ENCODE measurements around a stretch of chr19.

DNA sequence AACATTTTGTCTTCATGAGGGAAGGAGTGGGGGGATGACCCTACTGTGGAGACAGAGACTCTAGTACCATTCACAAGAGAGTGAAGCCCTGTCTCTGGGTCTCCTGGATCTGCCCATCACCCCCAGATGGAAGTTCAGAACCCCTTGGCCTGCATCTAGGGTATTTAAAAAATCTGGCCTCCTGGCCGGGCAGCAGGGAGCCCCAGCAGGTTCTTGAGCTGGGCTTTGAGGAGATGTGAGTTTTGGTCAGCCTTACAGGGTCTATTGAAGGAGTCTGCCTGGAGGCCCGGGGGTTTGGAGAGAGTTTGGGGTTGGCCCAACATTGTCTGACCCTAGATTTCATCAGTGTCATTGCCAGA lies 3.2 kb downstream of the NACC1 start:
- PRO-cap: no peak
- RAMPAGE, long total RNA: no peak

GRCh38 chr19:13150996-13151876 lies 1.0 kb downstream of the IER2 start:
- PRO-cap: bidirectional peak, plus-strand start at chr19:13151908, minus-strand start at chr19:13151701
- RAMPAGE, long total RNA: no peak

GRCh38 chr19:13696435-13696932 lies 51.2 kb upstream of the YJU2B start:
- PRO-cap: no peak
- RAMPAGE, long total RNA: no peak

- PRO-cap: no peak
- RAMPAGE, long total RNA: no peak
Measured at GRCh38 chr19:13778757-13779573, 4.7 kb downstream of the C19orf53 start.

- PRO-cap: no peak
- RAMPAGE, long total RNA: no peak
Measured at GRCh38 chr19:13813154-13813632, 17.9 kb downstream of the ZSWIM4 start.

DNA sequence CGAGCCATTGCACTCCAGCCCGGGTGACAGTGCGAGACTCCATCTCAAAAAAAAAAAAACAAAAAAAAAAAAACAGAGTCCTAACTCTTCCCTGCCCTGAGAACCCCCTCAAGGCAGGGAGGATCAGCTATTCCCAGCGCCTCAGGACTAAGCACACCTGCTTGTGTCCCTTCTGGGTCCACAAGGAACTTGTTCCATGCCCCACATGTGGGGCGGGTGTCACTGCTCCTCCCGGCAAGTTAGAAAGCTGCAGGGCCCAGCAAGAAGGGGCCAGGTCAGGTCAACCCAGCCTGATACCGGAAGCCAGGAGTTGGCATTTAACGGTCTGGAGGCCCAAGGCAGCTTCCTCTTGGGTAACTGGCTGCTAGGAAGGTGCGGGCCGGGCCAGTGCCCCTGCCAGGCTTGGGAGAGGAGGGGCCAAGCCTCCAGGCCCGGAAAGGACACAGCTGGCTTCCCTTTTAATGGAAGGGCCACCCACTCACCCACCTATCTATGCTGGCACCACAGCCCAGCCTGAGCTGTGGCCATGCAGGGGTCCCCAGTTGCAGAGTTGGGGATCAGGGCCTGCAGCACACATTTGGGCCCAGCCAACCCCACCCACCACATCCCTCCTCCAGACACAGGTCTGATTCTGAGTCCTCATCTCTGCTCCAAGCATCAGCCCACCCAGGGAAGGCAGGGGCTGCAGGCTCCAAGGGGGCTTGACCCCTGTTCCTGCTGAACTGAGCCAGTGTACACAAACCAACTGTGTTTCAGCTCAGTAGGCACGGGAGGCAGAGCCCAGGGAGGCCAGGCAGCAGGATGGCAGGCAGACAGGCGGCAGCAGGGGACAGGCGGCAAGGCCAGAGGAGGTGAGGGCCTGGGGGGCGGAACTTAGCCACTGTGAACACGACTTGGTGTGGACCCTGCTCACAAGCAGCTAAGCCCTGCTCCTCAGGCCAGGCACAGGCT lies 40.6 kb downstream of the ZSWIM4 start:
- PRO-cap: no peak
- RAMPAGE, long total RNA: no peak

- PRO-cap: no peak
- RAMPAGE, long total RNA: no peak
Measured at GRCh38 chr19:13848758-13849815, 27.8 kb upstream of the NANOS3 start.

DNA sequence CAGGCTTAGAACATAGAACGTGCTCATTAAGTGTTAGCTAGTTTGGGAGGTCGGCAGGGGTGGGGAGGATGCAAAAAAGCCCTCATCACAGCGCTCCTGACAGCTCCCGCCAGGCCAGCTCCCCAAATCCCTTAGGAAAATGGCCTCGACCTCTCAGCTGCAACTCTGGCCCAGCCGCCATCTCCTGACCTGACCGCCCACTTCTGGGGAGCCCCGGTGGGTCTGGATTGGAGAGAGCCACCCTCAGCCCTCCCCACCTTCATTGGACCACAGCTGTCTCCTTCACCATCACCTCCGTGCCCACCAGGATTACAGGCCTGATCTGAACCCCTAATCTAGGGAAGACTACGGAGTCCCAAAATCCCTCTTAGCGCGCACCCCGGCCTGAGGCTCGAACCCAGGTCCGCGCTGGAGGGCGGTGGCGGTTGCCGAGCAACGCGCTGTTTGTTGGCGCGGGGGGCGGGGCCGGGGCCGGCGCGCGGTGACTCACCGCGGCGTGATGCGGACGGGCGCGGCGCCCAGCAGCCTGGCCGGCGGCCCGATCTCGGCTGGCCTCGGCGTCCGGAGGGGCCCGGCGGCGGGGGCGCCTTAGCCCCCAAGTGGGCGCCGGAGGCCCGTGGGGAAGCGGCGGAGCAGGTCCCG lies 26.7 kb upstream of the NANOS3 start:
- PRO-cap: no peak
- RAMPAGE, long total RNA: no peak

- PRO-cap: no peak
- RAMPAGE, long total RNA: no peak
Measured at GRCh38 chr19:13886752-13887630, 10.1 kb downstream of the NANOS3 start.

- PRO-cap: no peak
- RAMPAGE, long total RNA: no peak
Measured at GRCh38 chr19:13975766-13976358, 23.6 kb downstream of the DCAF15 start.

DNA sequence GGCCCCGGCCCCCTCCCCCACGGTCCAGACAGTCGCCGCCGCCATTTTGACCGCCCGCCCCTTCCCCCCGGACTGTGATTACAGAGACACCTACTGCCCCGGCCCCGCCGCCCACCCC lies 311 bp downstream of the RFX1 start:
- PRO-cap: no peak
- RAMPAGE, long total RNA: no peak

GRCh38 chr19:14006068-14006181 lies 195 bp downstream of the RFX1 start:
- PRO-cap: no peak
- RAMPAGE, long total RNA: no peak

GRCh38 chr19:14042516-14043437 lies 11.2 kb downstream of the IL27RA start:
- PRO-cap: no peak
- RAMPAGE, long total RNA: no peak

DNA sequence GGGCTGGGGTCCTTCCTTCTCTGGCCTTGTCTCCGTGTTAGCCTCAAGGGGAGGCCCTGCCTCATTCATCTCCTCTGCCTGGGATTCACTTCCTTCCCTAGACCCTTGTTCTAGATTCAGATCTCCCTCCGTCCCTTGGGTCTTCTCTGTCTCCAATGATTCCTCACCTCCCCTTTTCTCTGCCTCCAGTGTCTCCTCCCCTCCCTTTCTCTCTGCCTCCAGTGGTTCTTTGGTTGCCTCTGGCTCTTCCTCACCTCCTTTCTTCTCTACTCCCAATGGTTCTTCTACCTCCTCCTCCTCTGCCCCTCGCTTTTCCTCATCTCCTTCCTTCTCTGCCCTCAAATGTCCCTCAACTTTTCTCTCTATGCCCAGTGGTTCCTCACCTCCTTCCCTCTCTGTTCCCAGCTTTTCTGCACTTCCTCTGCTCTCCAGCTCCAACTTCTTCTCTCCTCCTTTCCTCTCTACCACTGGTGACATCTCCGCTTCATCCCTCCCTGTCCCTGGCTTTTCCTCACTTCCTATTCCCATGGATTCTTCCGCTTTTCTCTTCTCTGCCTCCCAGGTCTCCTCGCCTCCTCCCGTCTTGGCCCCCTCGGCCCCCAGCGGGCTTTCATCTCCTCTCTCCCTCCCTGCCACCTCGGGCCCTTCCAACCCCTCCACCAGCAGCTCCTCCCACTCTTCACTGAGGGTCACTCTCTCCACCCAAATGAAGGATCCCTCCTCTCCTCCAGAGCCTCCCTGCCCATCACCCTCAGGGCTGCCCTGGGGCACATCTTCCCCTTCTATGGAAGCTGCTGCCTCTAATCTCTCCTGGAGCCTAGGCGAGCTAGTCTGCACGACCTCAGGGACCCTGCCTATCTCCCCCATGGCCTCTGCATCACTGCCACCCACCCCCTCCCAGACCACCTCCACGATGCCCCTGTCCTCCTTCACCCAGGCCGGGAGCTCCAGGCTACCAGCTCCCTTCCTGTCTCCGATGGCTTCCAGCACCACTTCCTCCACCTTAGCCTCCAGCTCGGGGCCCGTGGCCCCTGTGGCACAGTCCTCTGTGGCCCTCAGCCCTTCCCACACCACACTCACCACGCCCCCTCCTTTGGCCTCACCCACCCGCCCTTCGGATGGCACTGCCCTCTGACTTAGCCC lies 7.6 kb downstream of the PALM3 start:
- PRO-cap: no peak
- RAMPAGE, long total RNA: no peak

GRCh38 chr19:14091075-14092065 lies 5.8 kb upstream of the C19orf67 start:
- PRO-cap: unidirectional peak, plus-strand start at chr19:14091212
- RAMPAGE, long total RNA: no peak

GRCh38 chr19:14167110-14167436 lies 30.7 kb upstream of the ASF1B start:
- PRO-cap: no peak
- RAMPAGE, long total RNA: no peak

GRCh38 chr19:14356316-14356830 lies 24.9 kb upstream of the ADGRE5 start:
- PRO-cap: no peak
- RAMPAGE, long total RNA: no peak

- PRO-cap: no peak
- RAMPAGE, long total RNA: no peak
Measured at GRCh38 chr19:14366567-14367158, 14.6 kb upstream of the ADGRE5 start.

DNA sequence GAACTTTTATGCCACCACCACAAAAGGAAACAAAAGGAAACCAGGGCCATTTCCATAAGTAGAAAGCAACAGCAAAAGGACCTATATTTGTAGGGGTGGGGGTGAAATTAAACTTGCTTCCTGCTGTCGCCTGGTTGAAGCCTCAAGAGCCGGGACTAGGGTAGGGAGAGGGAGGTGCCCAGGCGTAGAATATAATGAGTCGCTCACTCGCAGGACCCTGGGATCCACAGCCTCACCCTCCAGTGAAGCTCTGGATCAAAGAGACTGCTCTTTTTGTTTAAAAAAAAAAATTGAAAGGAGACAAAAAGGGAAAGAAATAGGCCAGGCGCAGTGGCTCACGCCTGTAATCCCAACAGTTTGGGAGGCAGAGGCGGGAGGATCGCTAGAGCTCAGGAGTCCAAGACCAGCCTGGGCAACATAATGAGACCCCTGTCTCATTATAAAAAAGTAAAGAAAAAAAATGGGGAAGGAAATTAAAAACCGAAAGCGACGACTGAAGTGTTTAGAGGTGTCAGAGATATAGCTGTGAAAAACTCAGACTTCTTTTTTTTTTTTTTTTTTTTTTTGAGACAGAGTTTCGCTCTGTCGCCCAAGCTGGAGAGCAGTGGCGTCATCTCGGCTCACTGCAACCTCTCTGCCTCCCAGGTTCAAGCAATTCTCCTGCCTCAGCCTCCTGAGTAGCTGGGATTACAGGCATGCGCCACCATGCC lies 10.9 kb upstream of the ADGRE5 start:
- PRO-cap: no peak
- RAMPAGE, long total RNA: no peak

GRCh38 chr19:14380573-14380871 lies 722 bp upstream of the ADGRE5 start:
- PRO-cap: no peak
- RAMPAGE, long total RNA: no peak